ENCODE results near the genes CEP126, MMP7, MMP8 and GRIA4.

- PRO-cap = bidirectional peak, plus-strand start at chr11:101914548, minus-strand start at chr11:101914452
These were observed 423 bp upstream of the CEP126 start for GRCh38 chr11:101914396-101914777.

DNA sequence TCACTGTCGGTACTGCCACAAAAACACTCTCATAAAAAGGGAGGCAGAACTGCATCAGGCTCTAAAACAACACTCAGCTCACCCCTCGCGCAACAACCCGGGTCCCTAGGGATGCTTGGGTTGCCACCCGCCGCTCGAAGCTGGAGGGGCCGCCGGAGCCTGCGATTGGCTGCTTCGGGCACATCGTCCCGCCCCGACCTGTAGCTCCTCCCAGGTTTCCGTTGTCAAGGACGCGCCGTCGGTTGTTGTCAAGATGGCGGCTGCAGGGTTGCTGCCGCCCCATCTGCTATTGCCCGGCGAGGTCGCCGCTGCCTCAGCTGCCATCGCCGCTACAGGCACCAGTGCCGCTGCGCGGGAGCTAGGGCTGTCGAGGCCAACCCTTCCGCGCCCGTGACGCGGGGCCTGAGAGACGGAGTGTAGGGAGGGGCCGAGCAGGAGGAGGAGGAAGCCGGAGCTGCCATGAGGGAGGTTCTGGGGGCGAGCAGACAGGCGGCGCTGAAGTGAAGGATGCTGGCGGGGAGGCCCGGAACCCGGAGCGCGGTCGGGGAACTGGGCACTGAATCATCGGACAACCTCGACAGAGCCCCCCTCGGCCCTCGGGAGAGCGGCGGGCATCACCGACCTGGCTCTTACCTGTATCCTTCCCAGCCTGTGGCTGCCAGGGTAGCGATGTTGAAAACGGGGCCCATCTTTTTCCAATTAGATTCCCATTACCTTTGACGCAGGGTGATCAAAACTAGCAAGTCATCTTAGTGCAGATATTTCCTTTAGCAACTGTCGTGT lies at the start of gene CEP126:
TSS of gene CEP126 (plus strand) at position 233 of the 783 bp plus-strand sequence.
- PRO-cap = bidirectional peak, plus-strand start at position 251 of the sequence, minus-strand start at position 107 of the sequence; bidirectional peak, plus-strand start at position 488 of the sequence, minus-strand start at position 333 of the sequence

GRCh38 chr11:102113777-102114361 lies 3.6 kb downstream of the YAP1 start:
- PRO-cap = no peak

DNA sequence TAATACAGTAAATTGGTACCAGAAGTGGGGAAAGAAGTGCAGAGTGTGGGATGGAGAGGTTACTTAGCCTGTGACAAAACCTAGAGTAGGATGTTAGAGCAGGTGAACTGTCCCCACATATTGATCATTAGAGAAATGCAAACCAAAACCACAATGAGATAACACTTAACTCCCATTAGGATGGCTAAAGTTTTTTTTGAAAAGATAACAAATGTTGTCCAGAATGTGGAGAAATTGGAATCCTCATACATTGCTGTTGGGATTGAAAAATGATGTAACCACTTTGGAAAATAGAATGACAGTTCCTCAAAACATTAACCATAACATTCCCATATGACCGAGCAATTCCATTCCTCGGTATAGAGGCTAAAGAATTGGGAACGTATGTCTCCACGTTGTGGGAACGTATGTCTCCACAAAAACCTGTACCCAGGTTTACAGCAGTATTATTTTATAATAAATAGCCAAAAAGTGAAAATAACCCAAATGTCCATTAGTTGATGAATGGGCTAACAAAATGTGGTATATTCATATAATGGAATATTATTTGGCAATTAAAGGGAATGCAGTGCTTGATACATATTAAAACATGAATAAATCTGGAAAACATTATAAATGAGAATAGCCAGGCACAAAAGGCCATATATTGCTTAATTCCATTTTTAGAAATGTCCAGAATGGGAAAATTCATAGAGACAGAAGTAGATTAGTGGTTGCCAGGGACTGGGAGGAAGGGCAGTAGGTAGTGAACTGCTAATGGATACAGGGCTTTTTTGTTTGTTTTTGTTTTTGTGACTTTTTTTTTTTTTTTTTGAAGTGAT lies 85.8 kb downstream of the YAP1 start:
- PRO-cap = no peak

DNA sequence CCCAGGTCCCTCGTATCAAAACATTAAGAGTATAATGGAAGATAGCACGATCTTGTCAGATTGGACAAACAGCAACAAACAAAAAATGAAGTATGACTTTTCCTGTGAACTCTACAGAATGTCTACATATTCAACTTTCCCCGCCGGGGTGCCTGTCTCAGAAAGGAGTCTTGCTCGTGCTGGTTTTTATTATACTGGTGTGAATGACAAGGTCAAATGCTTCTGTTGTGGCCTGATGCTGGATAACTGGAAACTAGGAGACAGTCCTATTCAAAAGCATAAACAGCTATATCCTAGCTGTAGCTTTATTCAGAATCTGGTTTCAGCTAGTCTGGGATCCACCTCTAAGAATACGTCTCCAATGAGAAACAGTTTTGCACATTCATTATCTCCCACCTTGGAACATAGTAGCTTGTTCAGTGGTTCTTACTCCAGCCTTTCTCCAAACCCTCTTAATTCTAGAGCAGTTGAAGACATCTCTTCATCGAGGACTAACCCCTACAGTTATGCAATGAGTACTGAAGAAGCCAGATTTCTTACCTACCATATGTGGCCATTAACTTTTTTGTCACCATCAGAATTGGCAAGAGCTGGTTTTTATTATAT lies 3.0 kb downstream of the BIRC2 start:
- PRO-cap = no peak

- PRO-cap = no peak
These were observed 14.5 kb downstream of the BIRC2 start for GRCh38 chr11:102361442-102361984.

- PRO-cap = no peak
These were observed 37.8 kb downstream of the BIRC2 start for GRCh38 chr11:102384737-102385233.

GRCh38 chr11:102530354-102530965 lies at the start of gene MMP7:
Gene MMP7 (minus strand): TSS chr11:102530747.
- PRO-cap = no peak

DNA sequence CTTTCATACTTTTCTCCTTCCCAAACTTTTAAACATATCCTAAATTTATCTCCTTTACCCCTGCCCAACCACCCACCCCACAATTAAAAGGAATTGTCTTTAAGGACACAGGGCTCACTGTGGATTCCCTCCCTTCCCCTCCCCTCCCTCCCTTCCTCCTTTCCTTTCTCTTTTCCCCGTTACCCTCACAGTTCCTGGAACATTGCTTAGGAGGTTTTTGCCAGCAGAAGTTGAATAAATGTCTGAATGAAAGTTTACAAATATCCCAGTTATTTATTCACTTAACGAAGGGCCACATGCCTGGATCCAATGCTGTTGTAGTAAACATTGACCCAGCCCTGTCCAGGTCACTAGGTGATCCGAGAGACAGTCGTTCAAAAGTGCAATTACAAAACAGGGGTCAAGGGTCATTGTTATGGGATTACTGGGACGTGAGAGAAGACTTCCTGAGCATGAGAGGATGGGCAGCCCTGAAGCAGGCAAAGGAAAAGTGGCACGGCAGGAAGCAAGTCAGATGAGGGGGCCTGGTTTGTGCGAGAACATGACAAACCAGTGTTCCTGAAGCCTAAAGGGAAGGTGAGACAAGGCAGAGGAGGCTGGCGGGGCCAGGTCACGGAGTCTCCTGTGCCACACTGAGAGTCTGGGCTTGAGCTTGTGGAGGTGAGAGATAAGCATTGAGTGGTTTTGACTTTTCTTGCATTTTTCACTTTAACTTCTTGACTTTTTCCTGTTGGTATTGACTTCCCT lies 15.7 kb upstream of the MMP20 start:
- PRO-cap = no peak

DNA sequence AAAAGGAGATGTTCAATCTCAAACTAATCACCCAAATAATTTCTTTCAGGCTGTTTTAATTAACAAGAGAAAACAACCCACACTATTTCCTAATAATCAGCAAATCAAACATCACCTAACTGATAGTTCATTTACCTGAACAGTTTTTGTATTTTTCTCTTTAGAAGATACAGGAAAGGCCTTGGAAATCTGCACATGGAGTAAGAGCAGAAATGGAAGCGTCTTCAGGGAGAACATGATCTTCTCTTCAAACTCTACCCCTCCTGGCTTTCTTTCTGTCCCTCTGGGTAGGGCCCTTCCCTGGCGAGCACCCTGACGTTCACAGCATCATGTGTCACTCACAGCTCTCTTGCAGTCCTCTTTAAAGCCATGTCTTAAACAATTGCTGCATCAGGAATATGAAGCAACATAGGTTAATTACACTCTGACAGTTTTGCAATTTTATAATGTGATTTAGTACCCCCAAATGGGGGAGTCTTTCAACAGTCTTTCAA lies at the start of gene MMP8:
TSS of gene MMP8 (minus strand) at position 336 of the 494 bp plus-strand sequence.
- PRO-cap = no peak

DNA sequence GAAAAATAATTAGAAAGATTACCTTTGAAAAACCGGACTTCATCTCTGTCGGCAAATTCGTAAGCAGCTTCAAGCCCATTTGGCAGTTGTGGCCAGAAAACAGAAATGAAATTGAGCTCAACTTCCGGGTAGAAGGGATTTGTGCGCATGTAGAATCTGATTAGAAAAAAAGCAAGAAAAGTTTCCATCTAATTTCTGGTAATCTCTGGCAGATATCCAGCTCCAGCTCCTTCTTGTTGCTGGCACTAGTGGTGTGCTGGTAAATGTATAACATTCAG lies 5.4 kb downstream of the MMP1 start:
- PRO-cap = no peak

- PRO-cap = no peak
These were observed 13.1 kb downstream of the DCUN1D5 start for GRCh38 chr11:103078503-103079637.

DNA sequence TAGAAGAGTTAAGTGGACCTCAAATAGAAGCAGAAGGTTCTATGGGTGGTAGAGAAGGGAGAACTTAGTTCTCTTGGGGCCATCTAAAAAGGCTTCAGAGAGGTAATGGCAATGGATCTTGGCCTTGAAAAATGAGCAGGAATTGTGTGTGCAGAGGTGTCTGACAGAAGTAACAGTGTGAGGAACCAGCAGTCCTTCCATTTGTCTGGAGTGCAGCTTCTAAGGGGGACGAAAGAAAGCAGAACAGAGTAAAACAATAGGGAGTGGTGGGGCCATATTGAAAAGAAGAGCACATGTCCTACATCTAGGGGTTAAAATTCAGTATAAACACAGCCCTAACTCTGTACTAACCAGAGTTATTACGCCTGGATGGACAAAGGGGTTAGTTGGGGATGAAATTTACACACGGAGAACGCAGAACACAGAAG lies 283.4 kb upstream of the DDI1 start:
- PRO-cap = no peak

DNA sequence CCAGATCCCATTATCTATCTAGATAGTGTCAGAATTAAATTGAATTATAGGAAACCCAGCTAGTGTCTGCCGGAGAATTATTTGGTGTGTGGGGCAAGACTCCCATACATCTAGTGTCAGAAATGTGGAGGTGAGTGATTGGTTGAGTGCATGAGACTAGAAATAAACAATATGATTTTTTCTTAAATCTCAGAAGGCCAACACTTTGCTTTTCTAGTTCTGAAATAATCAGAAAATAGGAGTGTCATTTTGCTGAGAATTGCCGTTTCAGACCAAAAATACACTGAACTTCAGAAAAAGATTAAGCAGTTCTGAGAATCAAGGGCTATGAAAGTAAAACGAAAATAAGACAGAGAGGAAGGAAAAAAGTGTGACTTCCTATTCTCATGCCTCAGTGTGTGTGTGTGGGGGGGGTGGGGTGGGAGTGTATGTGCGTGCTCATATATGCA lies 91.4 kb downstream of the CASP4 start:
- PRO-cap = no peak

GRCh38 chr11:105609805-105610885 lies at the start of gene GRIA4:
Gene GRIA4 (plus strand): TSS chr11:105610073.
- PRO-cap = no peak

GRCh38 chr11:105612808-105613055 lies 2.9 kb downstream of the GRIA4 start:
- PRO-cap = no peak

DNA sequence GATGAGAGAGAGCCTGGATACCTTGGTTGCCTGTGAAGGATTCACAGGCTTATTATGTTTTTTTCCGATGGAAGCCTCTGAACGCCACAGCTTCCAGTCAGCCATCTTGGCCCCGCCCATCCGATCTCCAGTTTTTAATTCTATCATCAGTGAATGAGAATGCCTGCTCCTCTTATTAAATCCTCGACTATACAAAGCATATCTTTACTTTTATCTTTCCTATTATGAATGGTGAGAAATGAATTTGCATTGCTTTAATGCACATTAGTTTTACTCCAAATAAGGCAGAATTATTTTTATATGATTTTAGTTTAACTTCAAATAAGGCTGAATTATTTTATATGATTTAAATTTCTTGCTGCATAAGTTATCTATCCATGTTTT lies 61.1 kb downstream of the MSANTD4 start:
- PRO-cap = no peak

- PRO-cap = no peak
These were observed 209.0 kb upstream of the GUCY1A2 start for GRCh38 chr11:107227258-107227600.

GRCh38 chr11:107387964-107388311 lies 69.7 kb downstream of the CWF19L2 start:
- PRO-cap = no peak

DNA sequence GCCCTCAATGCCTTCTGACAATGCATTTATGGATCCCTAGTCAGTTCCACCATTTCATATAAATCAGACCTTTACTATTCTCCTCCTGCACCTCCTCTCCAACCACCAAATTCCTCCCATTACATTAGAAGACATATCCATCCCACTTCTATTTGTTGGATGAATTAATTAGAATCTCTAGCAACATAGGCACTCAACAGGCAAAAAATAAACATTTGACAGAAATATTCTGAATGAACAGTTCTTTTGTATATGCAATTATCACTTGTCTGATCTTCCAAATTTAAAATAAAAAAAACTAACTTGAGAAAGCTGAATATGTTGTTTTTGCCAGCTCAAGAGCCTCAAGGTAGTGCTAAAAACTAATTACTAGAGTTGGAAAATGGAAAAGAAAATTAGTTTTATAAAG lies 65.7 kb downstream of the CWF19L2 start:
- PRO-cap = no peak